ENCODE results near the gene BDH1.

- RRBS: 15% methylated on average over 14 of the region's 47 CpGs
Measured at GRCh38 chr3:197023083-197024274, 6.1 kb downstream of the MELTF start.

GRCh38 chr3:197073411-197074209, 44.0 kb upstream of the MELTF start:
- RRBS: no CpG with 5 or more reads among the region's 7 CpGs

- RRBS: no CpG with 5 or more reads among the region's 16 CpGs
Measured at GRCh38 chr3:197183395-197184295, 114.8 kb downstream of the DLG1 start.

- RRBS: 2% methylated on average over 47 of the region's 104 CpGs
Measured at GRCh38 chr3:197297398-197298390, 718 bp downstream of the DLG1 start.

DNA sequence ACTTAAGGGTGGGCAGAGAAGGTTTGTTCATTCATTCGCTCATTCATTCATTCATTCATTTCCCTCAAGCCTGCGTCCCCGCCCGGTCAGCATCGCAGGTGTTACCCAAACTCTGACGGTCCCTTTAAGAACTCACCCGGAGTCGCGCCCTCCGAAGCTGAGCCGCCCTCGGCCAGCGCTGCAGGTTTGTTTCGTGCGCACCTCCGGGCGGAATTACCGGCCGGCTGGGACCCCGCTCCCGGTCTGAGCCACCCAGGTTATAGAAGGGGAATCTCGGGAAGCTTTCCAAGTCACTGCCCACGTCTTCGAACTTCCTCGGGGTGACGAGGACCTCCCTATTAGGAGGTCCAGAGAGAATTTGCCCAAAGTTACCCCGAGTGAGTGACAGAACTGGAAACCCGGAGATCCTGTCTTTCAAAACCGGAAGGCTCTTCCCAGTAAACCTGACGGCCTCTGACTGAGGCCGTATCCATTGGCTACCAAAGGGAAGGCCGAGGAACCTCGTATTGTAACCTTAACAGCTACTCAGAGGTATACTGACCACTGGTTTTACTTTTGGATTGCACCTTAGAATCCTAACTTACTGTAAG, 592 bp upstream of the DLG1 start:
- RRBS: 4% methylated on average over 11 of the region's 33 CpGs

GRCh38 chr3:197352900-197353412, 54.5 kb upstream of the DLG1 start:
- RRBS: no CpG with 5 or more reads among the region's 5 CpGs

DNA sequence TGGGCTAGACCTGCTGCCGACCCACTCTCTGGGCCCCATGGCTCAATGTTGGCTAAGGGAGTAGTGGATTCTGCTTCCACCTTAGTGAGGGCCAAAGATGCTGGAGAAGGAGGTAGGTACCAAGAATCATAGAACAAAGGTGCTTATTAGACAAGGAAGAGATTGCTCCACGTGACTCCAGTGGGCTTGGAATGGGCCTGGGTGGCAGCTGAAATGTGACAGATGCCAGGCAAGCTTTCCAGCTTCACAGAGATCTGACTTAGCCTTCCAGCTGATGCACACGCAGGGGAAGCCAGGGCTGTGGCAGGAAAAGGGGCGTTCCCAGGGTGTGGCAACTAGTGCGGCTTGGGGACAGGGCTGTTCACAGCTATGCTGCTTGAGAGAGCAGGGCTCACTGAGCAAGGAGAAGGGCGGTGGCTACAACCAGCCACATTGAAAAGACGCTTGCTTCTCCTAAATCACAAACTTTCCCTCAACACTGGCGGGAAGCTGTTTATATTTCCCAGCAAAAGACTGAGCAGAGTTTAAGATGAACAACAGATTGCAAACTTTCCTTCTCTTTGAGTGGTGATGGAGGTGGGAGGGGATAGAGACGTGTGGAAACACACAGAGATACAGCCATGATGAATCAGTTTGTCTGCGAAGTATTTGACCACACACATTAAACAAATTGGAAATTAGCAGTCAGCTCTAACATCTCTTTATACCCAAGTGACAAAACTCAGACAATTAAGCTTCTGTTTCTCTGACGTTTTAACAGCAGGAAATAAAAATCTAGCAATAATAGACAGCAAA, 127.6 kb downstream of the BDH1 start:
- RRBS: no CpG with 5 or more reads among the region's 11 CpGs

DNA sequence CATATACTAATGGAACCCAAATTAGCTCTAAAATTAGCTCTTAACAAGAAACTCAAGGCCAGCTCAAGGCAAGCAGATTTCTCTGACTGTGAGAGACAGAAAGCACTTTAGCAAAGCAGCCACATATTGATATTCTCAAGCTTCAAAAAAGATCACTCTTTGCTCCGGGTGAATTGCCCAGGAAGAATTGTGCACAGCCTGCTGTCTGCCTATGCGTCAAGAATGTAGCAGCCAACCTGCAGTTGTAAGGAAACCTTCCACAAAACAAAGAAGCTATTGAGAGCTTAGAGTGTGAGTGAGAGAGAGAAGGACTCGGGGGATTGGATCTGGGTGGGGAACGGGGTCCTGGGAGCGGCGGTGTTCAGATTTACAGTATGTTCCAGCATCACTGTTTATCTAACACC, 88.5 kb downstream of the BDH1 start:
- RRBS: no CpG with 5 or more reads among the region's 6 CpGs

- RRBS: no CpG with 5 or more reads among the region's 9 CpGs
Measured at GRCh38 chr3:197501856-197502486, 53.8 kb downstream of the BDH1 start.

DNA sequence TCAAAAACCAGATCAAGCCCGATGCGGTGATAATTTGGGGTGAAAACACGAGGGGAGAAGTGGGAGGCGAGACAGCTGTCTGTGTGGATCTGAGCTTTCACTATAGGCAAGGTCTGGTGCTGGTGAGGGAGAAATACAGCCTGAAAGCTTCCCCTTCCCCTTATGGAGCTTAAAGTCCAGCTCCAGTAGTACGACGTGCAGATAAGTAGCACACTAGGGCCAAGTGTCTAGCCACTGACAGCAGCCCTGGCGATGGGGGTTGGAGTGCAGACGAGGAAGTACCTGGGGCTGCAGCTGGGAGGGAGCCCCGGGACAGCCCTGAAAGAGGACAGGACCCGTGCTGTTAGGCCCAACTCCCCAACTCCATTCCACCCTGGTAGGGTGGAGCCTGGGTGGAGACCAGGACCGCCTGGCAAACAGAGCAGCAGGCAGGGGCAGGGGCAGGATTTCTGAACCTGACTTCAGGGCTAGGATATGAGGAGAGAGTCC, 43.1 kb downstream of the BDH1 start:
- RRBS: no CpG with 5 or more reads among the region's 11 CpGs

DNA sequence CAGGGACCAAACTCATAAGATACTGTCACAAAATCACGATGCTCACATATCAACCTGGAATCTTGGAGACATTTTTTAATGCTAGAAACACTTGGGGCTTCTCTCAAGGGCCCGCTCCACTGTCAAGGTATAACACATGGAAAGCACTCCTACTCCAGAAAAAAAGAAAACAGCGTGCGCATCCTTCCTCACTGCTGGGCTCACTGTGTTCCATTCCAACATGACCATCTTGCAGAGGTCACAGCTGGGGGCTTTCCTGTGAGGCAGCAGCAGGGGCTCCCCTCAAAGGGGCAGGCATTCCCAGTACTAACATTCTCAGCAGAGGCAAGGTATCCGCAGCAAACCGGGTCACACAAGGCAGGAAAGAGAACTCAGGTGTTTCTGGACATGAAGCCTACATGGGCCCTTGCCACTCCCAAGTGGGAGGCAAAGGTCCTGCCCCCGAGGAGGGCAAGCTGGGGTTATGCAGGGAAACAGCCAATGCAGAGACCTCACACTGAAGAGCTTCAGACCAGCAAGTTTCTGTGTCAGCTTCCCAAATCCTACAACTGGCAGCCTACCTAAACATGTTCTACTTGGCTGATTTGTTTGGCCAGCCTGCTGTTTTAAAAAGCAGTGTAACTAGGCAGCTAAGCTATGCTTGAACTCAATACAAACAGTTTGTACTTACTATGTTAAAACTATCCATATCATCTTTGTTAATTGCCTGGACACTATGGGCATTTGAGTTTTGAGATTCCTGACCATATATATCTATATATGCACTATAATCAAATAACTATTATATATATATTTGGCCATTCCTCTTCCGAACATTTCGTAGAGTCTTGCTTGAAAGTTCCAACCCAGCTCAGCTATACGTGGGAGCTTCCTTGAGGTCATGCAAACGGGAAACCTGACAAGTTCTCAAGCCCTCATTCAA, 6.3 kb downstream of the BDH1 start:
- RRBS: no CpG with 5 or more reads among the region's 11 CpGs

- RRBS: 3% methylated on average over 32 of the region's 62 CpGs
Measured at GRCh38 chr3:197555784-197556460, at the start of gene BDH1. TSS of gene BDH1 (minus strand) at chr3:197555968.

DNA sequence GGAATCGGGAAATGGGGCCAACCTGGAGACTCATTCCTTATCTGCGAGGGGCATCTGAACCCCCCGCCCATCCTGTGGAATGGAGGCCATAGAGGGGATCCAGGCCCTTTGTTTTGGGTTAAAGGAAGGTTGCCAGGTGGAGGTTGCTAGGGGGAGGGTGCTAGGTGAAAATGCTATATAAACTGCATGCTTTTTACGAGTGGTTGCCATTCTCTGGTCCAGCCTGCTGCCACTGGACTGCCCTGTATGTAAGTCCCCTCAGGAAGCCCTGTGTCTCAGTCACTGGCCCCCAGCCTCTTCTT, 37.9 kb upstream of the BDH1 start:
- RRBS: no CpG with 5 or more reads among the region's 4 CpGs

DNA sequence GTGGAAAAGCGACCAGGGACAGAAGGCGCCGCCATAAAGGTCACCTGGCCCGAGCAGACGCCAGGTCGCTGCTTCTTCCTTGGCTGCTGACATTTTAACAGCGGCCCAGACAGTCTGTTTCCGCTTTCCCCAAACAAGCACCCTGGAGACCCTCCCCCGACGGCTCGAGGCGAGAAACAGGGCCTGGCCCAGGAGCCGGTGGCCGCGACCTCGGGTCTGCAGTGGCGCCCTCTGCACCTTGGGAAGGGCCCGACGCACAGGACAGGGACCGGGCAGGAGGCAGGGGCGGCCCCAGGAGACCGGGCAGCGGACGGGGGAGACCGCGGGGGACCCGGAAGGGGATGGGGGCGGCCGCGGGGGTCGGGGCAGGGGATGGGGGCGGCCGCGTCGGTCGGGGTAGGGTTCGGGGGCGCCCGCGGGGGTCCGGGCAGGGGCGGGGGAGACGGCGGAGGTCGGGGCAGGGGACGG, 82.6 kb downstream of the RUBCN start:
- RRBS: no CpG with 5 or more reads among the region's 46 CpGs

- RRBS: no CpG with 5 or more reads among the region's 20 CpGs
Measured at GRCh38 chr3:197671928-197672757, 64.6 kb downstream of the RUBCN start.

GRCh38 chr3:197730986-197731508, 5.7 kb downstream of the RUBCN start:
- RRBS: no CpG with 5 or more reads among the region's 11 CpGs

DNA sequence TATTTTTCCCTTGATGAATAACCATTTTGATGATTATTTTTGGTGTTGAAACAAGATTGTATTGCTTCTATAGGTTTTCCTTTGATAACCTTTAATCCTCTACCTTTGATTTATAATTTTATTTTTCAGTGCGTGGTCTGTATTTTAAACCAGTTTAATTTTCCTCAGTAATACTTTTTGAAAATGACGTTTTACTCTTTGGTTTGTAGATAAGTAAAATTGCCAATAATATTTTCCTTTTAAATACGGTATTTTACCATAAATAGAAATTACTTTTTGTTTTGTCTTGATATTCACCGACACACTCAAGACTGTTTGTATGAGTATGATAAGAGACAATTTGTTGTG, 47.4 kb downstream of the LRCH3 start:
- RRBS: no CpG with 5 or more reads among the region's 4 CpGs

DNA sequence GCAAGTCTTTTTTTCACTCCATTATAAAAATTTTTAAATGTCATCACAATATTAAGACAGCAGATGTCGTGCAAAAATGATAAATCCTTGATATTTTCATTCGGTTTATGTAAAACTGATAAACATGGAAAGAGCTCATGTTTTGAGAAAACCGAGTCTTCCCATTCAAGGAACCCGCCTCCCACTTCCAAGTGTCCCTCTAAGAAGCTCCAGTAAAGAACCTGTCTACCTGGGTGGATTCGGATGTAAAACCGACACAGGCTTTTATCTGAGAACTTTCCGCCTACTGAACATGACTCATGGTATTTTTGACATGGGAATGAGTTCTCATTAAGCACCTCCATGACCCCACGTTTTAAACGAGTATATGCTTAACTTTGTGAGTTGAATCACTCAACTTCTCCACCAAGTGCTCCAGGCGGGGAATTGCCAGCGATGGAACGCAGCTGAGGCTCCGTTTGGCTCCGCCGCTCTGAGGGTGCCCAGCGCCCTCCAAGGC, 119.8 kb downstream of the LMLN start:
- RRBS: no CpG with 5 or more reads among the region's 16 CpGs